ENCODE data around the gene KHDRBS2.

DNA sequence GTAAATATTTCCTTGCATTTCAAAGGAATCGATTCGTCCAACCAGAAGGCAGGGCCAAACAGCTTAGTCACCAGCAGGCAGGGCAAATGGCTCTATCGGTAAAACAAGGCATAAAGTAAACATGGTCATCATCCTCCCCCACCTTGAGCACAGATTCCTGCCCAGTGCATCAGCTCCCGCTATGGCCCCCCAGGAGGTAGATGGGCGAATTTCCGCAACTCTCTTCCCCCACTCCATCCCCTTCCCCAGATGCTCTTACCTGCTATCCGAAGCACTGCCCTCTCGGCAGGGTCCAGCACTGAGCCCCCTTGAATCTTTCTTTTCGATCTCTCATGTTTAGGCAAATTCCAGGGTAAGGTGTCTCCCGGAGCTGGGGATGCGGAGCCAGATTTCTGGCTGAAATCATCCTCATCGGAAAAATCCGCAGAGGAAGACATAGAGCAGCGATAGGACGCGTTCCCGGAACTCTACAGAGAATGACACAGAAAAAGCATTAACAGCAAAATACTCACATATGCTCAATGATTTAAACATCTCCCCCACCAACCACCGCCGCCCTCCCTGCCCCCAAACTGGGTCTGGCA is 103.4 kb downstream of the DST start:
- PRO-cap, result no peak

GRCh38 chr6:56914685-56915386 is 39.8 kb downstream of the DST start:
- PRO-cap, result no peak

- PRO-cap, result no peak
Observed at GRCh38 chr6:57171030-57171631, 995 bp upstream of the BAG2 start.

DNA sequence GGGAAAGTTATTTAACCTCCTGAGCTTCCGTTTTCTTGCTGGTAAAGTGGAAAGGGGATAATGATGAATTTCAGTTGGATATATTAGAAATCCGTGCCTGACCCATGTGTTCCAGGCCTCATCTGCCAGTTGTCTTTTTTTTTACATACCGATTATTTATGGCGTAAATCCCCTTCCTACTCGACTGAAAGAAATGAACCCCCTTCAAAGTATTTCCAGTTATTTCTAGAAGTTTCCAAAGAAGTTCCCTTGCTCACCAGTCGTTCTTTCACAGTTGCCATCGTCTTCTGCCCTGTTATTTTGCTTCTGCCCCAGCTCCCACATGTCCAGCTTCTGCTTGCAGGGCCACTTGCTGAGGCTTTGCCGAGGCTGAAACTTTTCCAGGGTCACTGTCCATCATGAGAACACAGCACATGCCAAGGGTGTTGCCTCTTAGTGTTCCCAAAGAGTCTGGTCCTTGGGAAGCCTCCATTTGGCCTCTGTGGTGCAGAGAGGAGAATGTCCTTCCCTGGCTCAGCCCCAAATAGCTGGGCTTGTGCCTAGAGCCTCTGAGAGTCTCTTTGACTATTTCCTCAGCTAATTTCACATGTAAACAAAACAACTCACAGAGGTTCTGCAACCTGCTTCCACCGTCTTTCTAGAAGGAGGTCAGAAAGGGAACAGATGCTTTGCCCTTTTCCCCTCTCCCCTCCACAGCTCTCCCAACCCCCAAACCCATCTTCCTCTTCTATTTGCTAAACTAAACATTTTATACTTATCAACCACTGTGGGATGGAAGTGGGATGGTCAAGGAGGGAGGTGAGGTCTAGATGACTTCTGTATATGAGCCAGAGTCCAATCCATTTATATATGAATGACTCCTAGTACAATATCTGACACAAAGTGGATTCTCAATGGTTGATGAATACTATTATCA is 40.3 kb upstream of the RAB23 start:
- PRO-cap, result no peak

DNA sequence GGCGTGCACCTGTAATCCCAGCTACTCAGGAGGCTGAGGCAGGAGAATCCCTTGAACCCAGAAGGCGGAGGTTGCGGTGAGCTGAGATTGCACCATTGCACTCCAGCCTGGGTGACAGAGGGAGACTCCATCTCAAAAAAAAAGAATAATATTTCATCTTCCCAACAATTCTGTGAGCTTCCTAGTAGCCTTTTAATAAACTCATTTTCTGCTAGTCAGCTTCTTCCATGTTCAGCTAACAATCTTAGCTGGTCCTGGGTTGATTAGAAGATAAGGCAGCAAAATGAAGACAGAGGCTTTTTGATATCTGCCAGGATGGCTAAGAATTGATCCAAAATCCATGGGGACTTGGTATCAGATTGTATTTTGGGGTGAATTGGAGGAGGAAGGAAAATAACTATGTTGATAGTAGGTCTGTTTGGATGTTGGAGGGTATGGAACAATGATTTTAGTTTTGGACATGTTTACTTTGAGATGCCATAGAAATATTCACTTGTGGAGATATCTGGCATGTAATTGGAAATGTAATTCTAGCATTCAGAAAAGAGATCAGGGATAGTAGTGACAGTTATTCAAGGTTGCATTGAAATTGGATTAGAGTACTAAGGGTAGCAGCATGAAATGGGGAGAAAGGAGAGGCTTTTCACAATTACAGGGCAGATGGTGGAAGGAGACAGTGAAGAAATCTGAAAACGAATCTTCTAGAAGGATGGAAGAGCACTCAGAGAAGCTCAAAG is 103.1 kb downstream of the PRIM2 start:
- PRO-cap, result no peak

- PRO-cap, result no peak
Observed at GRCh38 chr6:57423213-57423610, 105.8 kb downstream of the PRIM2 start.

DNA sequence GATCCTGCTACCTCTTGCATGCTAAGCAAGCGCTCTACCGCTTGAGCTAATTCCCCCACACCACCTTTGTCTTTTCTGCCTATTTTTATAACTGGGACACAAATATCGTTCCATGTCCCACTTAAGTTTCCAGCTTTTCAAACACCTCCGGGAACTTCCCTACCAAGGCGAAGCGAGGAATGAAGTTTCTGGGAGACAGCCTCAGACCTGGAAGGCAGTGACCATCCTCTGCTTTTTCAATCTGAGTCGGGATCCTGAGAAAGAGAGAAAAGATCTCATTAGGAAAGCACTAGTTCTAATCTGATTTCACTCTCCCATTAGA is 498.5 kb downstream of the PRIM2 start:
- PRO-cap, result no peak

- PRO-cap, result no peak
Observed at GRCh38 chr6:61037939-61038439, 1248.0 kb downstream of the KHDRBS2 start.

- PRO-cap, result bidirectional peak, plus-strand start at chr6:62286352, minus-strand start at chr6:62286173
Observed at GRCh38 chr6:62285382-62286293, at the start of gene KHDRBS2. TSS of gene KHDRBS2 (minus strand) at chr6:62286225.

DNA sequence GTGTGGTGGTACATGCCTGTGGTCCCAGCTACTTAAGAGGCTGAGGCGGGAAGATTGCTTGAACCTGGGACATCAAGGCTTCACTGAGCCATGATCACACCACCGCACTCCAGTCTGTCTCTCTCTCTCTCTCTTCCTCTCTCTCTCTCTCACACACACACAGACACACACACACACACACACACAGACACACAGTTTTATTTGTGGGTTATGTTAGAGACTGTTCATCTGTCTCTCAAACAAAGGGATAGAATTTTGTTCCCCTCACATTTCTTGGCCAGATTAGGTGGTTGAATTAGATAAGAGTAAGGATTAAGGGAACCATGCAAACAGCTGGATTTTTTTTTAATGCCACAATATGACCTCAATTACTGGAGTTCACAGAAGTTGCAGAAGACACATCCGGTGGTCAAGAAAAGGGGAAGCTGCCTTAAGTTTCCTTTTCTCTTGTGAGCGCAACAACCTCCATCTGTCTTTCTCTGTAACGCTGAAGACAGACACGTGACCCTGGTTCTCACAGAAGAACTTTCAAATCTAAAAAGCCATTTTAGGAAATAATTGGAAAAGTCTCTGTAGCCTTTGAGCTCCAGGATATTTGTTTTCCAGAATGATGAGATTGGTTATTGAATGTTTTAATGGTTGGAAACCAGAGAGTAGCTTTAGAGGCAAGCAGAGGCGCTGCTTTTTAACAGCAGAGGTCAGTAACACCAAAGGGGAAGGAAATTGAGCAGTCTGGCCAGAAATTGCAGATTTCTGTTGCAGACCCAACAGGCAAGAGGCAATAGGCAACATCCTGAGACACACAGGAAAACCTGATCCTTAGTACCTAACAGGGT is 33.0 kb upstream of the LGSN start:
- PRO-cap, result no peak

DNA sequence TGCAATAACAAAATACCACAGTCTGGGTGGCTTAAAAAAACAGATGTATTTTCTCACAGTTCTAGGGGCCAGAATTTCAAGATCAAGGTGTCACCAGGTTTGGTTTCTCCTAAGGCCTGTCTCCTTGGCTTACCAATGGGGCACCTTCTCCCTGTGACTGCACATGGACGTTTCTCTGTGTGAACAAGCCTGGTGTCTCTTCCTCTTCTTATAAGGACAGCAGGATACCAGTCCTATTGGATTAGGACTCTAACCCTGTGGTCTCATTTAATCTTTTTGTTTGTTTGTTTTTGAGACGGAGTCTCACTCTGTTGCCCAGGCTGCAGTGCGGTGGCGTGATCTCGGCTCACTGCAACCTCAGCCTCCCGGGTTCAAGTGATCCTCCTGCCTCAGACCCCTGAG is 104.9 kb upstream of the PTP4A1 start:
- PRO-cap, result no peak

GRCh38 chr6:63478274-63478473 is 94.1 kb upstream of the PTP4A1 start:
- PRO-cap, result no peak

DNA sequence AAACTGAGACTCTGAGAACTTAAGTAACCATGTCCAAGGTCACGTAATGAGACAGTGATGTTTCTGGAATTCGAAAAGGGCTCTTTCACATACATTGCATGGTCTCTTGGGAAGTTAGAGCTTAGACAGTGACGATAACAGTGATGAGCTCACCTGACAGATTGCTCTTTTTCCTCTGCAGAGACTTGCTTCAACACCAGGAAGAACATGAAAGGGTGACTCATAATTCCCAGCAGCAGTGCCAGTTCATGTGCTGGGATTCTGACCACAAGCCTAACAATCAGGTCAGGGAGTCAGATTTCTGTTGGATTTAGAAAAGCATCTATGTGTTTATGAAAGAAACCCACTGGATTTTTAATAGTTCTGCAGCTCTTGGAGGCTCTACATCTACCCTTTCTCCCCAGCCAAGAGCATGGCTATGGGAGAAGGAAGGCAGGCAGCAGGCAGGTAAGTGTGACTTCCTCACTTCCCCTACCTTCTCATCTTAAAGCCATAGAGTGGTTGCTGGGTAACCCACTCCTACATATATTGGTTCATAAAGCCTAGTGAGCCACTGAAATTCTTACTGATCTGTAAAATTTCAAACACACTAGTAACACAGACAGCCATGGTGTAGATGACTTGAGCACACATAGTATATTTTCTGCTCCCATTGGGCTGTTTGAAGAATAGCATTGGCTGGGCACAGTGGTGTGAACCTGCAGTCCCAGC is 44.5 kb upstream of the PTP4A1 start:
- PRO-cap, result no peak

DNA sequence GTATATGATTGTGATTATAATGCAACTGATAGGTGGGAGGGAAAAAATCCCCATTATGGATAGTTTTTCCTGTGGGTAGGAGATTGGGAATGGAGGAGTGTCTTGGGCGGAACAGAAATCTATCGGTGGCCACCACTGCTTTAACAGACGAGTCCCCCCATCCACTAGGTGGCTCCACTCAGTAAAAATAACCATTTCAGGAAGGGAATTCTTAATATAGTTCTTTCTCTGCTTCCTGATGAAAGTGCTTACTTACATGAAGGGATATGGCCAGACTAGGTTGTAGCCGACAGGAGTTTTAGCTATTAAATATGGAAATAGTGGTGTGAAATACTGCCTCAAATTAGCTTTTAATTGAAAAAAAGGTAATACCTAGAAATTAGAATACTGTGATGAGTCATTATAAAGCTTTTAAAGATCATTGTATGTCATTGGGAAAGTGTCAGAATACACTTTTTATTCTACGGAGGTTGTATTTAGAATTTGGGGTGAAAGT is 2.1 kb downstream of the PTP4A1 start:
- PRO-cap, result bidirectional peak, plus-strand start at position 251 of the sequence, minus-strand start at position 113 of the sequence

DNA sequence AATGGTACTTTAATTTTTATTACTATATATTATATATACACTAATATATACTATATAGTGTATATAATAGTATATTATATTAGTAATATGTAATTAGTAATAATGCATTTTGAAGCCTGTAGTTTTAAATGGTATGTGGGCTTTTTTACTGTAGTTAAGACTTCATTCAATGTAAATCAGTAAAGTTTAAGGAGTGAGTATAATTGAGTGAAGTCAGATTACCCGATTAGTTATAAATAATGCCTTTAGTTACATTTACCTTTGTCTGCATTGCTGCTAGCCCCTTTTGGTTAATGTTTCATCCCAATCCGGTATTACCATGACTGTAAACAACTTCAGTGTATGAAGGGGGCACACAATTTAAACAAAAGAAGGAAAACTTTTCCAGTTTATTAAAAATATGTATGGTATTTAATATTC is 5.5 kb downstream of the PTP4A1 start:
- PRO-cap, result no peak

DNA sequence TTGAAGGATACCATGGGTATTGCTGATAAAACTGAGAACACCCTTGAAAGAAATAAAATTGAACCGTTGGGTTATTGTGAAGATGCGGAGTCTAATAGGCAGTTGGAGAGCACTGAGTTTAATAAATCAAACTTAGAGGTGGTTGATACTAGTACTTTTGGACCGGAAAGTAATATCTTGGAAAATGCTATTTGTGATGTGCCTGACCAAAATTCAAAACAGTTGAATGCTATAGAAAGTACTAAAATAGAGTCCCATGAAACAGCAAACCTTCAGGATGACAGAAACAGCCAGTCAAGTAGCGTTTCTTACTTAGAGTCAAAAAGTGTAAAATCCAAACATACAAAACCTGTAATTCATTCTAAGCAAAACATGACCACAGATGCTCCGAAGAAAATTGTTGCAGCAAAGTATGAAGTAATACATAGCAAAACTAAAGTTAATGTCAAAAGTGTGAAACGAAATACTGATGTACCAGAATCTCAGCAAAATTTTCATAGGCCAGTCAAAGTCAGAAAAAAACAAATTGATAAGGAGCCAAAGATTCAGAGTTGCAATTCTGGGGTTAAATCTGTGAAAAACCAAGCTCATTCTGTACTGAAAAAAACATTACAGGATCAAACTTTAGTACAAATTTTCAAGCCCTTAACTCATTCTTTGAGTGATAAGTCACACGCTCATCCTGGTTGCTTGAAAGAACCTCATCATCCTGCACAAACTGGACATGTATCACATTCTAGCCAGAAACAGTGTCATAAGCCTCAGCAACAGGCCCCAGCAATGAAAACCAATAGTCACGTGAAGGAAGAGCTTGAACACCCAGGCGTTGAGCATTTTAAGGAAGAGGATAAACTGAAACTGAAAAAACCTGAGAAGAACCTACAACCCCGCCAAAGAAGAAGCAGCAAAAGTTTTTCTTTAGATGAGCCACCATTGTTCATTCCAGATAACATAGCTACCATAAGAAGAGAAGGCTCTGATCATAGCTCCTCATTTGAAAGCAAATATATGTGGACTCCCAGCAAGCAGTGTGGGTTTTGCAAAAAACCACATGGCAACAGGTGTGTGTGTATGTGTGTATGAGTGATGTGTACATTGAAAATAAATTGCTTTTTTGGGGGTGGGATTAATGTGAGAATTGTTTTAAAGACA is 49.6 kb downstream of the PHF3 start:
- PRO-cap, result no peak

- PRO-cap, result unidirectional peak, minus-strand start at chr6:65271090
Observed at GRCh38 chr6:65270885-65271194, 30.4 kb upstream of the ZC3H11C start.

- PRO-cap, result no peak
Observed at GRCh38 chr6:67882145-67882910, 752.8 kb upstream of the ADGRB3 start.

DNA sequence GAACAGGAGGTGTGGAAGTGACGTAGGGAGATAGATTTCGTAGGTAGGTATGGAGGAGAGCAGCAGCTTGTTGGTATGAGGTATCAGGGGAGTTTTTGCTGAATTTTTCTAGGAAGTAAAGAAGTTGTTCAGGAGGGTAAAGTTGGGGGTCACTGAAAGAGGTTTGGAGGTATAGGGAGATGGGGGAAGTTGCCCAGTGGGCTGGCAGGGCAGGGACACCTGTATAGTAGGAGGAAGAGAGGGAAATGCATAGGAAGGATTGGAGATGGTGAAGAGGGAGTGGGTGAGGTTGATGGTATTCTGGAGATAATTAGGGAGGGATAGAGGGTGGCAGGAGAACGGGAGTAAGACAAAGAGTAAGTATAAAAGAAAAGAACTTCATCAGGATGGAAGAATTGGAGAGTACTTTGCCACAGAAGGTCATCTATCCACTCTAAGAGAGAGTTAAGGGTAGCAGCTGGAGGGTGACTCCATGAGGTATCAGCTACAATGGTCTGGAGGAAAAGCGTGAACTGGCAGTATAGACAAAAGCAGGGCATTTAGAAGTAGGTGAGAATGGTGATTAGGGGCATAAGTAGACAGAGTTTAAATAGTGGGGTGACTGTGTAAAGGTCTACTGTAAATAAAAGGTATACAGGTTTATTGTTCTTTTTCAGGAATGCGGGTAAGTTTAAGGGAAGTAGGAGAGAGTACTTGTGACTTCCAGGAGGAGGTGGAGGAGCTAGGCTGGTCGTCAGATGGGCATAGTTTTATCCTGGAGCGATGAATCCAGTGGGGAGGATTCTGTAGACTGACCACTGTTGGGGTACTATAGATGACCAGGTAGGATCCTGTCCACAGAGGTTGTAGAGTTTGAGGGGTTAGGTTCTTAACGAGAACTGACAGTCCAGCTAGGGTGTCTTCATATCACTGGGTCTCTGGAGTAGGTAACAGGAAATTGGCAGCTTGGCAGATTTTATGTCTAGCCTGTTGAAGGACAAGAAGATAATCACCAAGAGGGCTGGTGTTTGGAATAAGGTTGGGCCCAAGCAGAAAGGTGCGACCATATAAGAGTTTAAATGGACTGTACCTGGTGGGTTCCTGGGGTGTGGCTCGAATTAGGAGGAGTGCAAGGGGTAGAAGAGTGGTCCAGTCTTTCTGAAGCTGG is 751.8 kb upstream of the ADGRB3 start:
- PRO-cap, result no peak

DNA sequence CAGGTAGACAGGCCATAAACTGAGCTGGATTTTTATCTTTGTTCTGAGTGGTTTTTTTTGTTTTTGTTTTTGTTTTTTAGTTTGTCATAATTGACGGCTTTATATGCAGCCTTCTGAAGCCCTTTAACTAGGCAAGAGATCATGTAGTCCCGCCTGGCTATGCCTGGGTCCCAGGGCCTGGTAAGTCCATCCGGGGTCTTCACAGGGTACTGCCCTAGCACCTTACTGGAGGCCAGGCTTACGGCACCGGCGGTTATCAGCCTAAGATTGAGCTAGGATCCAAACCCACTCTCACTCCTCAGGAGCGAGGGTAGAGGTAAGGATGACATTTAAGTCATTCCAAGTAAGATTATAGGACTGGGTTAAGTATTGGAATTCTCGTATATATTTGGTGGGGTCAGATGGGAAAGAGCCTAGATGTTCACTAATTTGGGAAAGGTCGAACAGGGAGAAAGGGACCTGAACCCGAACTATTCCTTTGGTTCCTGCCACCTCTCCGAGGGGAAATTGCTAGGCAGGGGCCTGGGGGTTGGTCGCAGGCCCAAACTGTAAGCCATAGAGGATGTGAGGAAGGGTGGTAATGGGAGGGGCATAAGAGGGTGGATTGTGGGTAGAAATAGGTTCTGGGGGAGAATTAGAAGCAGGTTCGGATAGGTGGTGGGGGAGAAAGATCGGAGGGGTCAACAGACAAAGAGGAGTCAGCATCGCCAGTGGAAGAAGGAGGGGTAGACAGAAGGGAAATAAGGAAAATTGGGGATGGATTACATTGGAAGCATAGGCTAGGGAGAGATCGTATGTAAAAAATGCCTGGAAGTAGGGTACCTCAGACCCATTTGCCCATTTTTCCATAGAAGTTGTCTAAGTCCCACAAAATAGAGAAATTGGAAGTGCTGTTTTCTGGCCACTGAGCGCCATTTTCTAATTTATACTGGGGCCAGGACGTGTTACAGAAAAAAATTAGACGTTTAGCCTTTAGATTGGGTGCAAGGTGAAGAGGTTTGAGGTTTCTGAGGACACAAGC is 747.2 kb upstream of the ADGRB3 start:
- PRO-cap, result no peak